Measurements from ENCODE around the gene NELFB.

GRCh38 chr9:136851840-136852275 lies 288 bp upstream of the MAMDC4 start:
- PRO-cap, result no peak
- RRBS, result 83% methylated on average over 1 of the region's 14 CpGs

- PRO-cap, result no peak
- RRBS, result no CpG with 5 or more reads among the region's 9 CpGs
These were observed 12.8 kb downstream of the TRAF2 start for GRCh38 chr9:136899214-136899477.

GRCh38 chr9:136927894-136928273 lies 16.7 kb downstream of the FBXW5 start:
- PRO-cap, result no peak
- RRBS, result no CpG with 5 or more reads among the region's 6 CpGs

GRCh38 chr9:136978707-136979337 lies 1.5 kb downstream of the PTGDS start:
- PRO-cap, result no peak
- RRBS, result 67% methylated on average over 16 of the region's 46 CpGs

GRCh38 chr9:137023075-137023450 lies 5.0 kb downstream of the ABCA2 start:
- PRO-cap, result no peak
- RRBS, result no CpG with 5 or more reads among the region's 8 CpGs

- PRO-cap, result no peak
- RRBS, result no CpG with 5 or more reads among the region's 35 CpGs
These were observed 2.6 kb downstream of the ABCA2 start for GRCh38 chr9:137025225-137026105.

DNA sequence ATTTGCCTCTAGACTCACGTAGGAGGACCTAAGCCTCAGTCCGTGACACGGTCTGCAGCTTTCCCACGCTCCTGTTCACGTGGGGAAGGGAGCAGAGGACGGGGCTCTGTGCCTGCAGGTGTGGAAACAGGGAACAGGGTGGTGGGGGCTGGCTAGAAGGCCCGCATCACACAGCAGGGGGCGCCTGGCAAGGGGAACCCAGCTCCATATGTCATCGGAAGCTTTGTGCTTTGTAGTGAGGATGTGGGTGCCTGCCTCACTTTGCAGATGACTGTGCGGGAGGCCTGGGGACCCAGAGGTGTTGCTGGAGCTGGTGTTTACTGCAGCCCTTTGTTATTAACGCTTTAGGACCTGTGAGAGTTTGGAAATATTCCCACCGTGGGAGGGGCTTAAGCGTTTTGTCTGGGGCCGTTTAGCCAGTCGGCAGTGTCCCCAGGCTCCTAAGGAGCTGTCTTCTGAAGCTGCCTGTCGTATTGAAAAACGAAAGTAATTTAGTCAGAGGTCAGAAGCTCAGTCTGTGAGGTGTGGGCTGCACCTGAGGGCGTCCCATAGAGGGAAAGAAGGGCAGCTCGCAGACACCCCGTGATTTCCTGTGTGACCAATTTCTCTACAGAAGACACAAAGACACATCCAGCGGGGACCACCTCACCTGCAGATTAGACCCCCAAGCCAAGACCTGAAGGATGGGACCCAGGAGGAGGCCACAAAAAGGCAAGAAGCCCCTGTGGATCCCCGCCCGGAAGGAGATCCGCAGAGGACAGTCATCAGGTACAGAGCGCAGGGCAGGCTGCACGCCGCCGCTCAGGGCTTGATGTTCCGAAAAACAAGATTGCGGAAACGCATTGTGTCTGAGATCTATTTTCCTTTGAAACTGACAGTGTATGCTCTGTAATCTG lies 9.1 kb downstream of the MAN1B1 start:
- PRO-cap, result no peak
- RRBS, result no CpG with 5 or more reads among the region's 31 CpGs

DNA sequence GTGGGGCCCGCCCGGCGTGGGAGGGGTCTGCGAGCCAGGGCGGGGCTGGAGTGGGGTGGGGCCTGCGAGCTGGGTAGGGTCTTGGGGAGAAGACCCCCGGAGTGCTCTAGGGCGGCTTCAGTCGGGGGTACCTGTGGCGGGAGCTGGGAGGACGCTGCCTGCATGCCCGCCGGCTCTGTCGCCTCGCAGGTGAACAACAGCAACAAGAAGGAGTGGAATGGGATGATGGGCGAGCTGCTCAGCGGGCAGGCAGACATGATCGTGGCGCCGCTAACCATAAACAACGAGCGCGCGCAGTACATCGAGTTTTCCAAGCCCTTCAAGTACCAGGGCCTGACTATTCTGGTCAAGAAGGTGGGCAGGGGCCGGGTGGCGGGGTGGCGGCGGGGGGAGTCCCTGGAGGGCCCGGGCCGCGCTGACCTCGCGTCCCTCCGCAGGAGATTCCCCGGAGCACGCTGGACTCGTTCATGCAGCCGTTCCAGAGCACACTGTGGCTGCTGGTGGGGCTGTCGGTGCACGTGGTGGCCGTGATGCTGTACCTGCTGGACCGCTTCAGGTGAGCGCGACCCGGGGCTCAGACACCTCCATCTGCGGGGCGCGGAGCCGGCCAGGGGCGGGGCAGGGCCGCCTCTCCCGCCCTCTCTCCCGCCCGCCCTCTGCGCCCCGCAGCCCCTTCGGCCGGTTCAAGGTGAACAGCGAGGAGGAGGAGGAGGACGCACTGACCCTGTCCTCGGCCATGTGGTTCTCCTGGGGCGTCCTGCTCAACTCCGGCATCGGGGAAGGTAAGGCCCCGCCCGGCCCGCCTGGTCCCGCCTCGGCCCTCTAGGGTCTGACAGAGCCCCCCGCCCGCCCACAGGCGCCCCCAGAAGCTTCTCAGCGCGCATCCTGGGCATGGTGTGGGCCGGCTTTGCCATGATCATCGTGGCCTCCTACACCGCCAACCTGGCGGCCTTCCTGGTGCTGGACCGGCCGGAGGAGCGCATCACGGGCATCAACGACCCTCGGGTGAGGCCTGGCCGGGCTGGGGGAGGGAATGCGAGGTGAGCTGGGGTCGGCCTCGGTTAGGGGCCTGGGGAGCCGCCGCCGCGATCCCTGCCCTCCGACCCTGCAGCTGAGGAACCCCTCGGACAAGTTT lies 7.7 kb downstream of the LRRC26 start:
- PRO-cap, result bidirectional peak, plus-strand start outside the sequence, minus-strand start at position 870 of the sequence
- RRBS, result 49% methylated on average over 36 of the region's 95 CpGs

- PRO-cap, result no peak
- RRBS, result no CpG with 5 or more reads among the region's 39 CpGs
These were observed 1.6 kb upstream of the TMEM210 start for GRCh38 chr9:137173141-137174246.

- PRO-cap, result no peak
- RRBS, result under 1% methylated on average over 2 of the region's 20 CpGs
These were observed 305 bp downstream of the ANAPC2 start for GRCh38 chr9:137188127-137188383.

DNA sequence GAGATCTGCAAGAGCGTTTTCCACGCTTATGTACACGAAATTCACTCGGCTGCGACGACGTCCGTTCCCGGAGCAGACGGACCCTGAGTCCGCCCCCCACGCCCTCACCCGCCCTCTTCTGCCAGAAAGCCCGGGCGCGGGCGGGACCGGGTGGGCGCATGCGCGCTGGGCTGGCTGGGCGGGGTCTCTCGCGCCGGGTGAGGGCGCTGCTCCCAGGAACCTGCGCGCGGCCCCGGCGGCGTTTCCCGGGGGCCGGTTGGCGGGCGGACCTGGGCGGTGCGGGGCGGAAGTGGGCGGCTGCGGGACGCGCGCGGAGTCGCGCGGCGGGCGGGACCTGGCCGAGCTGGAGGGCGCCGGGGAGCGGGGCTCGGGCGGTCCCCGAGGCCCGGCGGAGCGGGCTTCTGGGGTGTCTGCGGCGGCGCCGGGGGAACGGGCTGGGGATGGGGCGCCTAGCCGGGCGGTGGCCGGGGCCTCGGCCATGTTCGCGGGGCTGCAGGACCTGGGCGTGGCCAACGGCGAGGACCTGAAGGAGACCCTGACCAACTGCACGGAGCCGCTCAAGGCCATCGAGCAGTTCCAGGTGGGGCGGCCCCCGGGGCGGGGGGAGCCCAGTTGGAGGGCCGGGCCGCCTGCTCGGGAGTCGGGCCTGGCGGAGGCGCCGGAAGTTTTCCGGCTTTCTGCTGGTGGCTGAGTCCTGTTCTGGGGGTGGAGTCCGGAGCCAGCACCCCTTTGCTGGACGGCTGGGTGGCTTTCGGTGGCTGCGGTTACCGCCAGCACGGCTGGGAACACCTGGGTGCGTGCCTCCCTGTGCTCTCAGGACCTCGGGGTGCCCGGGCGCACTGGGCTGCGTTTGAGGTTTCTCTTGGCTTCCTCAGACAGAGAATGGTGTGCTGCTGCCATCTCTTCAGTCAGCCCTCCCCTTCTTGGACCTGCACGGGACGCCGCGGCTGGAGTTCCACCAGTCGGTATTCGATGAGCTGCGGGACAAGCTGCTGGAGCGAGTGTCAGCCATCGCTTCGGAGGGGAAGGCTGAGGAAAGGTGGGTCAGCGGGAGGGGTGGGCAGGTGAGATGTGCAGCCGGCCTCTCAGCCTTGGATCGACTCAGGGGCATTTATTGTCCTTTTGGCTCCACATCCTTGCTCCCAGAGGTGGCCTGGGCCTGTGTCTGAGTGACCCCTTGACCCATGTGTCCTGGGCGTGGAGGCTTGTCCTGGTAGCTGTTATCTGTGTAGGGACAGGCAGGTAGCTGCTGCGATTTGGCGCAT lies at the start of gene NELFB:
Gene NELFB (plus strand): TSS at position 296 of the 1,265 bp plus-strand sequence.
- PRO-cap, result bidirectional peak, plus-strand start at position 284 of the sequence, minus-strand start at position 117 of the sequence; bidirectional peak, plus-strand start at position 591 of the sequence, minus-strand start at position 544 of the sequence; bidirectional peak, plus-strand start at position 639 of the sequence, minus-strand start at position 679 of the sequence
- RRBS, result under 1% methylated on average over 39 of the region's 116 CpGs

GRCh38 chr9:137294685-137295068 lies 7.4 kb downstream of the NRARP start:
- PRO-cap, result no peak
- RRBS, result 64% methylated on average over 11 of the region's 25 CpGs

DNA sequence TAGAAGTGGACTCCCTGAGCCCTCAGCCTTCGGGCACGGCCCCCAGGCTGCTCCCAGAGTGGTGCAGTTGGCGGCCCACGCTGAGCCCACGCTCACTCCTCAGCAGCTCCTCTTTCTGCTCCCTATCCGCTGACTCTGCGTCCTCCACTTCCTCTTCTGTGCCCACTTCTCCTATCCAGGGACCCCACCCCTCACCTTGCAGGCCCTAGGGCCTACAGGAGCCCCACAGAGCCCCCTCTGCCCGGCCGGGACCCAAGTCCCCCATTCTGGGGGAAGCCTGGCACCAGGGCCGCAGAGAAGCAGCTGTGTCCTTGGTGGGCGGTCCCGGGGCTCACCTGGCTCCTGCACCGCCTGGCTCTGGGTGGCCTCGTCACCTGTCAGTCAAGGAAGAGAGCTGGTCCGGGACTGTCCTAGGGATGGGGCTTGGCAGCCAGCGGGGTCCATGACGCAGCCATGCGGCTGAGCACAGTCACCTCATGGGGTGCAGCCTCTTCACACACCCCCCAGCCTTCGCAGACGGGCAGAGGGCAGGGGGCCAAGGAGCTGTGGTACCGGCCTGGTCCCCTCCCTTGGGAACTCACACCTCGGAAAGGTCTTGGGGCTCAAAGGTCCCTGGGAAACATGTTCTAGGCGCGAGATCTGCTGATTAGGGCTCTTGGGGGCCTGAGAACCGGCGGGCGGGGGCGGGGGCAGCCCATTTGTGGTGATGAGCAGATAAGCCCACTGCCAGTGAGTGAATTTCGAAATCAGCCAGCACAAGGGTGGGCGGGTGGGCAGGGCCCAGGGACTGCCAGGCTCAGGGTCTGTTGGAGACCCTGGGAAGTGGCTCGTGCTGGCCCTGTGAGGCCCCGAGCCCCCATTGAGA lies 5.4 kb upstream of the NRARP start:
- PRO-cap, result no peak
- RRBS, result 74% methylated on average over 6 of the region's 32 CpGs

DNA sequence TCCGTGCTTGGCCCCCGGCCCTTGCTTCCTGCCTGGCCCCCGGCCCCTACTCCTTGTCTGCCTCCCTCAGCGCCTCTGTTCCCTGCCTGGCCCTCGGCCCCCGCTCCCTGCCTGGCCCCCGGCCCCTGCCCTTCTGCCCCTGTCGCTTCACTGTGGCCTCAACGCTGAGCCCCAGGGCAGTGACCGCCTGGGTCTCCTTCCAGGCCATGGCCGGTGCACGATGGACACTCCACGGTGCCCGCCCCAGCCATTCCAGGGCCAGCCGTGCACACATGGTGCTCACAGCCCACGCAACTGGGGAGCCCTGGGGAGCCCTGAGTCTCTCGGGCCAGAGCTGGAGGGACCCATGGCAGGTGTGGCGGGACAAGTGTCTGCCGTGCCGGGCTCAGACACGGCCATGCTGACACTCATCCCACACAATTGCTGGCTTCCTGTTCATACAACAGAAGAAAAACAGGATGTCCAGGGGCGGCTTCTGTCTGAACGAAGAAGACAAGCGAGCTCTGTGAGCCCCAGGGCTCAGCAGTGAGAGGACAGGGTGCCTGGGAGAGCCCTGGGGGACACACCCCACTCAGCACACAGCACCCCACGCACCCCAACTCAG lies 35.8 kb downstream of the EXD3 start:
- PRO-cap, result no peak
- RRBS, result 87% methylated on average over 8 of the region's 25 CpGs

- PRO-cap, result no peak
- RRBS, result 3% methylated on average over 12 of the region's 65 CpGs
These were observed 16.0 kb downstream of the EXD3 start for GRCh38 chr9:137406802-137407575.

GRCh38 chr9:137436730-137437469 lies 4.3 kb downstream of the ENTPD8 start:
- PRO-cap, result no peak
- RRBS, result 64% methylated on average over 4 of the region's 23 CpGs

DNA sequence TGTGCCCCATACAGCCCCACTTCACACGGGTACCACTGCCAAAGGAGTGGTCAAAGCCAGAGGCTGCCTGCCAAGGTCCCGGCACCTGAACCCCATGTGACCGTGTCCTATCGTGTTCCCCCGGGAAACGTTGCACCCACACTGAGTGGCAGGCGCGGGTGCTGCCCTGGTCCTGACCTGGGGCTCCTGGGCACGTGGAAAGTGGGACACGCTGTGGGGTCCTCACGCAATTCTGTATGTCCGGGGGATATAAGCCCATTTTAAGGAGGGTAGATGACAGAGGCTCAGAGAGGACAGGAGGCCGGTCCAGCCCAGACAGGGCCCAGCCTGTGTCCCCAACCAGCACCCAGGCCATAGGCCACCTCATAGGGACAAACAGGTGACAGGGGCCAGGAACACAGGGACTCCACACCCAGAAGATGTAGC lies 1.8 kb downstream of the ENTPD8 start:
- PRO-cap, result no peak
- RRBS, result no CpG with 5 or more reads among the region's 13 CpGs

DNA sequence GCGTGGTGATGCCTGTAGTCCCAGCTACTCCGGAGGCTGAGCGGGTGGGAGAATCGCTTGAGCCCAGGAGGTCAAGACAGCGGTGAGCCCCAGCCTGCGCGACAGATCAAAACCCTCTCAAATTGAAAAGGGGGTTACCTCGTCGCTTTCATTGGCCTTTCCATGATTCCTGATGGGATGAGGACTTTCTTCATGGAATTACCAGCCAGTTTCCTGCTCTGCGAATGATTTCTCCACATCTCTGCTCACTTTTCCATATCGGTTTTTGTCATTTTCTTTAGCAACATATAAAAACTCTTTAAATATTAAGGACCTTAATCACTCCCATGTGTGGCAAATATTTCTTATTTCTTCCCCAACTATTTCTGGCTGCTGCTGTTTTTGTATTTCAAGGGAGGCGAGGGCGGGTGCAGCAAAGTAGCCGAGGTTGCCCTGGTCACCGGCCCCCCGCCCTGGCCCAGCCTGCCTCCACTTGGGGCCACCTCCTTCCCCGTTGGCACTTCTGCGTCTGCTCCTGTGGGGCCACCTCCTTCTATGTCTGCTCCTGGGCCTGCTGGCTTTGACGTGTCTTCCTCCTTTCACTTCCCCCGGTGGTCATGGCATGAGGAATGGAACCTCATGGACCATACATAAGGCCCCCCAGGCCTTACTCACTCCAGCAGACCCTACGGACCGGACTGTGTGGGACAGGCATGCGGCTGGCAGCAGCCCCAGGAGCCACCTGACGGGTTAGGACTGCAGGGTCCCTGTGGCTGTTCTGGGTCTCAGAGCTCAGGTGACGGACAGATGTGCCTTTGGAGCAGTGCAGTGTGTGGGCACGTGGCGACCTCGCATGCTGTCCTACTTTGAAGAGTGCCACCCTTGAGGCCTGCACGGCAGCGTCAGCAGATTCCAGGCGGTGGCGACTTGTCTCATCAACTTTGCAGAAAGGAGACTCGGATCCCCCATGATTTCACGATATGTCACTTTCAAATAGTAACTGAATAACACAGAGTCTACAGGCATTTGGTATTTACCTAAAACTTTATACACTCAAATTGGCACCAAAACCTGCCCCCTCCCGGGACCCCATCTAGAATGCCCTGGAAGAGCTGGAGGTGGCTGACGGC lies 5.8 kb upstream of the ENTPD8 start:
- PRO-cap, result no peak
- RRBS, result 83% methylated on average over 3 of the region's 36 CpGs

DNA sequence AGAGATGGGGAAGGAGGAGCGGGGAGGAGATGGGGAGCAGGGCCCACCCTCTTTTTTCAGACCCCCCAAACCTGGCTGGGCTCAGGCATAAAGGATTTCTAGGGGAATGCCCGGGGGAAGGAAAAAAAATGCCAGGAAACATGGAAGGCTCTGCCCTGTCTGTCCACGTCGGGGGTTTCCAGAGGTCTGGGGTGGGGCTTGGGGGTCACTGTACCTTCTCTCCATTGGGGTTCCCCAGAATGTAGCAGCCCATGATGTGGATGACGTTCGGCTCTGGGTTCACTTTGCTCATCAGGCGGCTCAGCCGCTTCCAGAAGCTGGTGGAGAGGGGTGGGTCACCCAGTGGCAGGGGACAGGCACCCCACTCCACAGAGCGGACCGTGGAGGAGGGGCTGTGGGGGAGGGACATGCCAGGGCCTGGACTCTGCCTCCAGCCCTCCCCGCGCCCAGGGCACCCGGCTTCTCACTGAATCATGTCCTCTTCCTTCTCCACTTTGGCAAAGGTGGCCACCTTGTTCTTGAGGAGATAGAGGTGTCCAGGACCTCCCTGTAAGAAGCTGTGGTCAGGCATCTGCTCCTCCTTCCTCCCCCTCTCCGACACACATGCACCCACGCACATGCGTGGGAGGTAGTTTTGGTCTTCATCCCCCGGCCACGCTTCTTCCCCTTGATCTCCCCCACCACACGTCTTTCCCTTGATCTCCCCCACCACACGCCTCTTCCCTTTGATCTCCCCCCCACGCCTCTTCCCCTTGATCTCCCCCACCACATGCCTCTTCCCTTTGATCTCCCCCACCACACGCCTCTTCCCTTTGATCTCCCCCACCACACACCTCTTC lies 8.8 kb upstream of the ENTPD8 start:
- PRO-cap, result no peak
- RRBS, result no CpG with 5 or more reads among the region's 22 CpGs

DNA sequence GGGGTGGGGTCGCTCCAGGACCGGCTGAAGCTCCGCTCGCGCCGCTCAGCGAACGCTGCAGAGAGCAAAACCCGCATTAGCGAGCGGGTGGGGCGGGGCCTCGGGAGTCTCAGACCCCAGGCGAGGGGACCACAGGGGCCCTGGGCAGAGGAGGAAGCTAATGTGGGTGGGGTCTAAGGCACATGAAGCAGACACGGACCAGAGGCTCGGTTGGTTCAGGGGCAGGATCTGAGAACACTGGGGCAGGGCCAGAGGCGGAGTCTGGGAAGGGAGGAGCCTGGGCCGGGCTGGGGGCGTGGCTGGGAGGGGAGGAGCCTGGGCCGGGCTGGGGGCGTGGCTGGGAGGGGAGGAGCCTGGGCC lies 5.4 kb downstream of the NSMF start:
- PRO-cap, result no peak
- RRBS, result no CpG with 5 or more reads among the region's 21 CpGs